Pericardium (tissue), 1 donor: Measurements from ENCODE around the genes KRT10 and KRTAP3-2.

DNA sequence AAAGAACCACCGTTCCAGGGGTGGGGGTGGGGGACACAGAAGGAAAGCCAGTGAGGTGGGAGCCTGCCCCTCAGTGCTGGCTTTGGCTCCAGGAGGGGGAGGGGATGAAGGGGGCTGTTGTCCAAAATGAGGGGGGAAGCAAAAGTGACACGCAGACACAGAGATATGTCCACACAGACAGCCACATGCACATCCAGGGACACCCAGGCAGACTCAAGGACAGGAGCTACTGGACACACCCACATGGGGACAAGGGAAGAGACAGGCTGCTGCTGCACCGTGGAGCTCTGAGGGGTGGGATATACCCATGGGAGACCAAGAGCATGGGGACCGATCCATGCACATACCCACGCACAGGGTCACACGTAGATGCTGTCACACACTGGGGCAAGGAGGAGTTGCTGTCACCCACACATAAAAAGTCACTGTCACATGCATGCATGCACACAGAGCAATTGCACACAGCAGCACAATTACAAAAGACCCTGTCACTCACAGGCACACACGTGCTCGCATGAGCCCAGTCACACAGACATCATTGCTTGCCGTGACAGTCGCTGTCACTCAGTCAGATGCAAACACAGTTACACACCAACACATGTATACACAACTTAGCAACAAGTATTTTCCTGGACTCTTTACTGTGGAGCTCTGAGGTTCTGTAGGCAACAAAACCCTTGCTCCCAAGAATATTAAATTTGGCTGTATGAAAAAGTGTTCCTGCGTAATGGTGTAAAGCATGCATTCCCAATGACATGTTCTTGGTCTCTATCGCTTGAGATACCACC lies 1.3 kb downstream of the THRA start:
- RRBS: no CpG with 5 or more reads among the region's 12 CpGs

DNA sequence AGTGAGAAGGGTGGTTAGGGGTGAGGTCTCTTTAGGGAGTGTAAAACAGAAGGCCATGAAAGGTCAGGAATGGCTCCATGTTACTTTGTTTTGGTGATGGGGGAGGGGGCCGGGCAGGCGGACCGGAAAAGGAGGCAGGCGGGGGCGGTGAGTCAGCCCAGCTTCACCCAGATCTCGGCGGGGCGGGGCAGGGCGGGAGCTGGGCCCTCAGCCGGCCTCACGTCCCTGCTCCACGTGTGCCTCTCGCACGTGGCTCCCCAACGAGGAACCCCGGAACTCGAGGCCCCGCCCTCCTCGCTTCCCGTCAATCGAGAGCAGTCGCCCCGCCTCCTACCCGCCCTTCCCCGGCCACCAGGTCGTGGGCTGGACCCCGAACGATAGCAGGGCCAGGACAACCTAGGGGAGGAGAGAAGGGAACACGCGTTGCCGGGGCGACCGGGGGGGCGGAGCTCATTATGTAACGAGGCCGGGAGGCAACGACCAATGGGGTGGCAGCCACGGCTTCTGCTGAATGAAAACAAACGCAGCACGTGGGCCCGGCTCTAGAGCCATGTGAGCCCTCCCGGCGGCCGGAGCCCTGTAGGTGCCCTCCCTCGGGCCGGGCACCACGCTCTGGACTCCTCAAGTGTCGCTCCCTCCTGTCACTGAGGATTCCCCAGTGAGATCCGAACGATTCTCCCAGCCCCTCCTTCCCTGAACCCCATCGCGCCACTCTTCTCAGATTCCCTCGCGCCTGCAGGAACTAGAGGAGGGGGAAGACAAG lies 1.3 kb downstream of the NR1D1 start:
- RRBS: 1% methylated on average over 33 of the region's 54 CpGs

- RRBS: no CpG with 5 or more reads among the region's 4 CpGs
These were observed 9.9 kb upstream of the NR1D1 start for GRCh38 chr17:40109985-40110992.

GRCh38 chr17:40134281-40134843 lies 6.0 kb upstream of the CASC3 start:
- RRBS: no CpG with 5 or more reads among the region's 7 CpGs

- RRBS: no CpG with 5 or more reads among the region's 5 CpGs
These were observed 9.8 kb downstream of the CASC3 start for GRCh38 chr17:40150107-40150644.

DNA sequence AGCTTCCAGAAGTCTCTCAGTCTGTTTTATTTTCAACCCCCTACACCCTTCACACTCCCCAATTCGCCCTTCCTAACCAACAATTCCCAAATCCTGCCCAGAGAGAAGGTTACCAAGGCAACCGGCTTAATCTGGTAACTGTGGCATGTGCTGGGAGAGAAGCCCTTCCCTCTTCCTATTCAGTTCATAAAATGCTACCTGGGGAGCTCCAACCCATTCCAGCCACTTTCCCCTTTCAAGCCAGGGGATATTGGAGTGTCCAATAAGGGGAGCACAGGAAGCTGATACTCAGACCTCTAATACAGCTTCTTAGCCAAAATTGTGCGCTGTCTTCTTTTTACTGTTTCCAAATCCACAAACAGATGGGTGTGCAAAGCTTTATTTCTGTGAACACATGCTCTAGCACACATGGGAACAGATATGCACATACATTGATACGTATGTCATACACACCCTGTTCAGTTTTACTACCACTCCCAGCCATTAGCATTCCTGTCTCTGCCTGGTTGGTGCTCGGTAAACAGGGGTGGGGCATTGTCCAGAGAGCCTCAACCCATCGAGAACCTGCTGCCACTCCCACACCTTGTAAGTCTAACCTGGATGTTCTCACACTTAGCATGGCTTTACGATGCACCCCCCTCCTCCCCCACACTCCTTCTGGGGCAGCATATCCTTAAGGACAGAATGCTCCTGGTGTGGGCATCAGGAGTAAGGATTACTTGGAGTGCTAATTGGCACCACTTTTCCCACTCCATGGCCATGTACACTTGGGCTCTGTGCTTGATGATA lies 1.1 kb upstream of the RAPGEFL1 start:
- RRBS: no CpG with 5 or more reads among the region's 7 CpGs

DNA sequence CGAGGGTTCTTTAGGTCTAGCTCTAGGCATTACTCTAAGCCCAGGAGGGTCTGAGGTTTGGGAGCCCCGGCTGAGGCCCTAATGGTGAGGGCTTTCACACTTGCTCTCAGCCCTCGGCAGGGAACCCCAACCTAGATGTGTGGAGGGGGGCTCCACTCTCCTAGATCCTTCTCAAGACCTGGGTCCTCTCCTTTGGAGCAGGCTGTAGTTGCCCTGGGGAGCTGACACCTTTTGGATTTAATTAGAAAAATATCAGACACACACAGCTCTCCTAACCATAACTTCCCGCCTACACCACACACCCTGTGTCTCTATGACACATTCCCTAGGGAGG lies 2.4 kb downstream of the RAPGEFL1 start:
- RRBS: no CpG with 5 or more reads among the region's 4 CpGs

GRCh38 chr17:40307520-40308724 lies 1.1 kb upstream of the RARA start:
- RRBS: no CpG with 5 or more reads among the region's 6 CpGs

DNA sequence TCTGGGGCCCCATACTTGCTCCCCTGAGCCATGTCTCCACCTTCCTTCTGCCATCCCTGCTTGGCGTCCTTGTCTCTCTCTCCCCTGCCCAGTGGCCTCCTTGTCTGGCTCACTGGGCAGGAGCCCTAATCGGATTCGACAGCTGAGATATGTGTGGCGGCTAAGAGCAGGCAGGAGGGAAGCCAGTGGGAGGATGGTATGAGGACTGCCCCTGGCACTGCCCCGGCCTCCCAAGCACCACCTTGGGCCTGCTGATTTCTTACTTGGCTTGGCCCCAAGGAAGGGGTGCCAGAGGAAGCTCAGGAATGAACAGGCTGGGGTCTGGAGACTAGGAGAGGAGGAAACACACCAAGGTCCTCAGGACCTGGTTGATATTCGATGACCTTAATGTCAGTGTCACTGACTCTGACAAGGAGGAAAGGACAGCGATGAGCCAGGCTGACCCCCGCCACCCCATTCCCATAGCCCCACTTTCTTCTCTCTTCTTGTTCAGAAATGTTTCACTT lies 2.1 kb downstream of the RARA start:
- RRBS: no CpG with 5 or more reads among the region's 8 CpGs

DNA sequence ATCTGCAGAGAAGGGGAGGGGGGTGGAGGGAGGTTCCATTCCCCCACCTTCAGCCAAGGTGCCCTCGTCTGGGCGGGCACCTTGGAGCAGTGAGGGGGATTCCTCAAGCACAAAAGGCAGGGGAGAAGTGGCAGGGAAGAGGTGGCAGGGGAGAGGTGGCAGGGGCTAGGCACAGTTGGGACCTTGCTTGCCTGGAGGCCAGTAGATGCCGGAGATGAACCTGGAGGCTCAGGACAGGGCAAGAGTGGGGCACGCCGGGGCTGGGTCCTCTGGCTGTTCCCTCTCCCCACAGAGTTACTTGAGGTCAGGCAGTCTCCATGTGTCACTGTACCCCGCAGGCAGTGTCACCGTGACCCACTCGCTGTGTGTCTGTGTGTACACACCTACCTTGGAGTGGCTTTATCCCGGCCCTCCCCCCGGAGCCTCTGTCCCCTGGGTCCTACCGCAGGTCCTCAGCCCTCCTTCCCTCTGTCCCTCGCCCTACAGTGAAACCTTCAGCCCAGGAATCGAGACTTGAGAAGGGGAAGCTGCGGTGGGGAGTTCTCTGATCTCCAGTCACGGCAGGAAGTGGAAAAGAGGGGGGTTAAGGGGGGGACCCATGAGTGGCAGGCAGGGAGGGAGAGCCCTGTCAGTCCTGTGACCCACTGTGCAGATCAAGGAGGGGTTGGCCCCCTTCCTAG lies 13.3 kb downstream of the RARA start:
- RRBS: 7% methylated on average over 3 of the region's 15 CpGs

- RRBS: no CpG with 5 or more reads among the region's 27 CpGs
These were observed 14.4 kb downstream of the GJD3 start for GRCh38 chr17:40349809-40350948.

GRCh38 chr17:40396152-40396516 lies 21.6 kb downstream of the TOP2A start:
- RRBS: no CpG with 5 or more reads among the region's 4 CpGs

DNA sequence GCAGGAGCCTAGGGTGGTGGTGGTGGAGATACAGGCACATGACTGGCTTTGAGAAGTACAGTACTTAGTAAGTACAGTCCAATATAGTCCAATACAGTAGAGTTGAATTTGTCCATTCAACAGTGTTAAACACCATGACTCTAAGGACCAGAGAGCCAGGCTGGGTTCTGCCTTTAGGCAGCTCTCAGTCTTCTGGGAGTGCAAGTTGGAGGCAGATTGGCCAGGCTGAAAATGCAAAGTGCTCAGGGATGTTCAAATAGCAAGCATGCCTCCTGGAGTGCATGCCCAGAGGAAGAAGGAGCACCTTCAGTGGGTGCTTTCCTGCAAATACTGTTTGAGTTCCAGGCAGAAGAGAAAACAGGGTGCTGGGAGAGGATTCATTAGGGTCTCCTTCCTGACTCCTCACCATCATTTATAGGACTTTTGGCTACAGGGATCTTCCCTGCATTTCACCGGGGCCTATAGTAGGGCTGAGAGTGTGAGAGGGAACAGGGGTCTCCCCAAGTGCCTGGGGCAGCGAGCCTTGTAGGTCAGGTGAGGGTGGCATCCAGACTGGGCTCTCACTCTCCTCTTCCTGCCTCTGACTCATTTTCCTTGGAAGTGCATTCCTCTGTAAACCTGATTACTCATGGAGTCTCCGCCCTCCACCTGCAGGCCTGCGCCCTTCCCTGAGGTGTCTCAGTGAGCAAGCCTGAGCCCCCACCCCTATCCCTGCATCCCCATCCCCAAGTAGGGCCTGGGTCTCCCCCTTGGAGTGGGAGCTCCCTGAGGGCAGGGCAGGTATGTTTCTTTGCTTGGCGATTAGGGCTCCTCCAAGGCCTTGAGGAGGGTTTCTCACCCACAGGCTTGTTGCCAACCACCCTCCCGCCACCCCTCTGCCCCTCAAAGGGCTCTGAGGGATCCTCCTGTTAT lies 17.1 kb upstream of the TNS4 start:
- RRBS: no CpG with 5 or more reads among the region's 6 CpGs

GRCh38 chr17:40542105-40542583 lies 23.1 kb downstream of the CCR7 start:
- RRBS: no CpG with 5 or more reads among the region's 13 CpGs

DNA sequence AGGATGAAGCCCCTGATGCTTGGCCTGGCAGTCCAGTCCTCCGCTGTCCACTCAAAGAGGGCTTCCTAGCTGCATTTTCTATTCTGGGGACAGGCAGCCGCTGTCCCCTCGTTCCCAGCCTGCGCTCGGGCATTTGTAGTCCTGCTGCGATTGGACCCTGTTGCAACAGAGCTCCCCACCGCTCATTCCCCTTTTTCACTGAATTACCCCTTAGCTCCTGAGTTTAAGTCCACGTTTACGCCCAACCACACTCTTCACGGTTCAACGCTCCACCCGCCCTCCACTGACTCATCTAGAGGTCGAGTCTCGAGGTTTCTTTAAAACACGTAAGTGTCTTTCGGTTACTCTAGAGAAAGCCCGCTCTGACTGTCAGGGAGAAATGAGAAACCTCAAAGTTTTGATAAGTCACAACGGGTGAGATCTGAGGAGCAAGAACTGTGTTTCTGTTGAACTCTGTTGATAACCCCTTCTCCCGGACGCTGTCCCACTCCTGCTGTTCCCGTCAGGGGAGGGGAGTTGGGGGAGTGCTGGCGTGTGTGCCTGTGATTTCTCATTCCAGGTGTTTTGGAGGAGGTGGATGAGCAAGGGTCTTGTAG lies 4.5 kb downstream of the CCR7 start:
- RRBS: no CpG with 5 or more reads among the region's 22 CpGs

DNA sequence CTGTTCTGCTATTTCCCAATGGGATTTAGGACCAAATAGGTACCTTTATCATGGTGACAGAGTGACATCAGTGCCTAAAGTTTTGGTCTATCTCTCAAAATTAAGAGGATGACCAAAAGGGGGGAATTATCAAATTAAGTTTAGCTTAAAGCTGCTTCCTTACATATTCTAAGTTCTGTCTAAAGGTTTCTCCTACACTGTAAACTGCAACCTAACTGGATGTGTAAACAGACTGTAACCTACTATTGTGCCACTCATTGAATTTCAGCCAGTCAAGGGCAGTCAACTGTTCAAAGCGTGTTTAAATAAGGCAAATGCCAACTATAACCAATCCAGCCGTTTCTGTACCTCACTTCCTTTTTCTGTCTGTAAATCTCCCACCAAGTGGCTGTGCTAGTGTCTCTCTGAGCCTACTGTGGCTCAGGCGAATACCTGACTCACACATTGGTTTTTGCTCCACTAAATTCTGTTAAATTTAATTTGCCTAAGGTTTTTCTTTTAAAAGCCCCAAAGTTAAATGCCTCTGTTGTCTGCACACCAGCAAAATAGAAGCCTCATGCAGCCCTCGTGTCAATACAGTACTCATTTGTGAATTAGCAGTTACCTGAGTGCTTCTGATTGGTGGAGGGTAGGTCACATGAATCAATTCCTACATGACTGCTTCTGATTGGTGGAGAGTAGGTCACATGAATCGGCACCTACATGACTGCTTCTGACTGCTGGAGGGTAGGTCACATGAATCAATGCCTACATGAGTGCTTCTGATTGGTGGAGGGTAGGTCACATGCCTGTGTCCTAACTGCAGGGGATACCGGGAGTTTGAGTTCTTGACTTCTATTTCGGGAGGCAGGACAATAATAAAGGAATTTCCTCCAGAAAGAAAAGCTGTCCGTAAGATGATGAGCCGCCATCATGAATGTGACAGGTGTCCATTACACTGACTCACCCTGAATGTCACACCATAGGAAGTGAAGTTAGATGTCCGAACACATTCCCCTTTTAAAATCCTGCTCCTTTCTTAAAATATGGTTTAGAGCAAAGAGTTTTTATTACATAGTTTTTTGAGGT lies 31.1 kb upstream of the CCR7 start:
- RRBS: no CpG with 5 or more reads among the region's 10 CpGs

DNA sequence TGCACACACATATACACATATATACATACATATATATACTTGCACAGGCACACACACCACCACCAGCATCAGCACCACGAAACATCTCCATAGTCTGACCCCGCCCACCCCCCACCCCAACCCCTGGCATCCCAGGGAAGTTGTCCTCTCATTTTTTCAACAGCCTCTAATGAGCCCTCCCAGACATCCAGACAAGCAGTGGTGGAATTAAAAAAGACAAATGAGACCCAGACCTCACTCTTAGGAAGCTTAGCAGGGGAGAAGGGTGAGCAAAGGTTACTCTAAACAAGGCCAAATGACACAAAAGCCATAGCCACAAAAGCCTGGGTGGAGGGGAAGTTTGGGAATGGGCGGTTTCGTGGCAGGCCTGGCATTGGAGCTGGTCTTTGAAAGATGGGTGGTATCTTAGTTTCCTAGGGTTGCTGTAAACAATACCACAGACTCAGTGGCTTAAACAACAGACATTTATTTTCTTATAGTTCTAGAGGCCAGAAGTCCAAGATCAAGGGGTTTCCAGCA lies 39.1 kb downstream of the SMARCE1 start:
- RRBS: no CpG with 5 or more reads among the region's 4 CpGs

- RRBS: no CpG with 5 or more reads among the region's 12 CpGs
These were observed at the start of gene KRT10 for GRCh38 chr17:40821887-40822983. TSS of gene KRT10 (minus strand) at chr17:40822614.

- RRBS: no CpG with 5 or more reads among the region's 3 CpGs
These were observed at the start of gene KRTAP3-2 for GRCh38 chr17:40999800-41000077. TSS of gene KRTAP3-2 (minus strand) at chr17:40999906.